Cardiac septum (tissue), 1 donor: ENCODE results near the gene RGPD5.

GRCh38 chr2:108316568-108317170 lies 28.0 kb downstream of the SULT1C2 start:
- PRO-cap: no peak

GRCh38 chr2:108552951-108553750 lies 18.9 kb downstream of the LIMS1 start:
- PRO-cap: no peak

DNA sequence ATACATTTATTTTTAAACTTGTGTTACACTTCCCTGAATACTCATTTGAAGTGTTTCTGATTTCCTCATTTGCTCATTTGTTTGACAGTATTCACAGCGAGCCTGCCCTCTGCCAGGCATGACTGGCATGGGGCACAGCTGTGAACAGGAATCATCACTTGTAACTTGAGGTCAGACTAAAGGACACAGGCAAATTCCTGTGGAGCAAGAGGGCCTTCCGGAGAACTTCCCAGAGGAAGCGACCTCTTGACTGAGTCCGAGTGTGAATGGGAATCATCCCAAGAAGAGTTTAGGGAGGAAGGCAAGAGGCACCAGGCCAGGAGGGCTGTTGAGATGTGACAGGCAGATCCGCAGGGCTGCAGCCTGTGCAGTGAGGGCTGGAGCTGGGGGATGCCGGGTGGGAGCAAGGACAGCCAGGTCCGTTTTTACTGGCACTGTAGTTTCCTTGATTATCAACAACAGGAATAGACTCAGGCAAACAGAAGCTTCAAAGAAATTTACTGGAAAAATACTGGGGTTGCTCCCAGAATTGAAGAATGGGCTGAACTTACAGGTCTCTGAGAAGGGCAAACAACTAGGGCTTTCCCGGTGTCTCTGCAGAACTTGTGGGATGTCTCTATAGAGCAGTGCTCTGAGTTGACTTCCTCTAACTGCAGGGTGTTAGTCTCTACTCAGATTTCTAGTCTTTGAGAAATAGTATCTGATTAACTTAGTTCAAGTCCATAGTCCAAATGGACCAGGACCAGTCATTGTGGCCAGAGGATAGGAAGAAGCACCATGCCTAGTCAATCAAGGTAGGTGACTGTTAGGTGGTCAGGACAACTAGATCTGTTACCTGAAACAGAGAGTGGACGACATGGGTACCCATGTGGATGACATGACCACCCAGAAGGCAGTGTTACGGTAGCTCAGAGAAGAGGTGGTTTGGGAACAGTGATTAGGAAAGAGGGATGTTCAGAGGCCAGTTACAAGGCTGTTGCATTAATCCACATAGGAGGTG lies 45.6 kb downstream of the LIMS1 start:
- PRO-cap: no peak

DNA sequence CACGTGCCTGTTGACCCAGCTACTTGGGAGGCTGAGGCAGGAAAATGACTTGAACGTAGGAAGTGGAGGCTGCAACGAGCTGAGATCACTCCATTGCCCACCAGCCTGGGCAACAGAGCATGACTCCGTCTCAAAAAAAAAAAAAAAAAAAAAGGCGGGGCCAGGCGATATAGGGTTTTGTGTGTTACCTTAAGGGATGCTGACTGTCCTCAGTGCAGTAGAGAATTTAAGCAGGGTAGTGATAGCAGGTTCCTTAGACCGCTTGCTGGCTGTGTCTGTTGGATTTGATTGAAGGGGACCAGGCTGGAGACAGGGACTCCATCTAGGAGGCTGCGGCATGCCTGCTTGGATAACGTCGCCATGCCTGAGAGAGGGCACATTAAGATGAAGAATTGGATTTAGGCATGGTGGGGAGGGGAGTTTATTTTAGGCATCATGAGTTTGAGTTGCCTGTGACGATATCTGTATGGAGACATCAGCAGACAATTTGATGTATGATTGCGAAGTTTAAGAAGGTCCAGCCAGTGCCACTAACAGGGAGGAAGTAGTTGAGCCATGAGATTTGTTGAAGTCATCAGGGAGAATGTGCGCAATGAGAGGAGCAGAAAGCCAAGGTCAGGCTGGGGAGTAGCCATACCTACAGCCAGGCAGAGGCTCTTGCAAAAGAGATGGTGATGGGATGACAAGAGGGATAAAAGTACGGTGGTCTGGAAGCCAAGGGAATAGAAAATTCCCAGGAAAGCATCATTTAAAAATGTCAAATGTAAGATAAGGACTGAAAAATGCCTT lies 50.9 kb downstream of the LIMS1 start:
- PRO-cap: no peak

- PRO-cap: no peak
These were observed 61.5 kb downstream of the LIMS1 start for GRCh38 chr2:108595800-108596098.

DNA sequence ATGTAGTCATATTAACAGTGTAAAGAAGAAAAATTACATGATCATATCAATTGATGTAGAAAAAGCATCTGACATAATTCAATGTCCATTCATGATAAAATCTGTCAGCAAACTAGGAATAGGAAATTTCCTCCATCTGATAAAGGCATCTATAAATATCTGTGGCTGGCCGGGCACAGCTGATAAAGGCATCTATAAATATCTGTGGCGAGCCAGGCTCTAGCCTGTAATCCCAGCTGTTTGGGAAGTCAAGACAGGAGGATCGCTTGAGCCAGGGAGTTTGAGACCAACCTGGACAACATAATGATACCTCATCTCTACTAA lies 18.1 kb upstream of the RANBP2 start:
- PRO-cap: no peak

DNA sequence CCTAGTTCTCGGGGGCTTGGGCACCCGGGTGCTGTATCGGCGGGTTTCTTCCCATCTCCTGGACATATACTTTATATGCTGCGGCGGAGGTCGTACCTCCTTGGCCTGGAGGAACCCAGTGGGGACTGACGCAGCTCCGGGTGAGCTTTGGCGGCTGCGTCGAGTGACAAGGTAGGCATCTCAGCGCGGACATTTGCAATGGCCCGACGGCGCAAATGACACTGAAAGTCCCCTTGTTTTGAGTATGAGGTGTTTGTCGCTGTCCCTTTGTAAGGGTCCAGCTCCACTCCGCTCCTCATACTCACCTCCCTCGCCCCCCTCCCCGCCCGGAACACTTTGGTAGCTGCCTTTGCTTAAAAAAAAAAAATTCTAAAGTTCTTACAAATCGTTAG lies 717 bp downstream of the RANBP2 start:
- PRO-cap: no peak

- PRO-cap: no peak
These were observed 17.9 kb upstream of the CCDC138 start for GRCh38 chr2:108768616-108769154.

GRCh38 chr2:108782411-108782861 lies 4.1 kb upstream of the CCDC138 start:
- PRO-cap: no peak

- PRO-cap: no peak
These were observed 4.6 kb upstream of the EDAR start for GRCh38 chr2:108993563-108993982.

DNA sequence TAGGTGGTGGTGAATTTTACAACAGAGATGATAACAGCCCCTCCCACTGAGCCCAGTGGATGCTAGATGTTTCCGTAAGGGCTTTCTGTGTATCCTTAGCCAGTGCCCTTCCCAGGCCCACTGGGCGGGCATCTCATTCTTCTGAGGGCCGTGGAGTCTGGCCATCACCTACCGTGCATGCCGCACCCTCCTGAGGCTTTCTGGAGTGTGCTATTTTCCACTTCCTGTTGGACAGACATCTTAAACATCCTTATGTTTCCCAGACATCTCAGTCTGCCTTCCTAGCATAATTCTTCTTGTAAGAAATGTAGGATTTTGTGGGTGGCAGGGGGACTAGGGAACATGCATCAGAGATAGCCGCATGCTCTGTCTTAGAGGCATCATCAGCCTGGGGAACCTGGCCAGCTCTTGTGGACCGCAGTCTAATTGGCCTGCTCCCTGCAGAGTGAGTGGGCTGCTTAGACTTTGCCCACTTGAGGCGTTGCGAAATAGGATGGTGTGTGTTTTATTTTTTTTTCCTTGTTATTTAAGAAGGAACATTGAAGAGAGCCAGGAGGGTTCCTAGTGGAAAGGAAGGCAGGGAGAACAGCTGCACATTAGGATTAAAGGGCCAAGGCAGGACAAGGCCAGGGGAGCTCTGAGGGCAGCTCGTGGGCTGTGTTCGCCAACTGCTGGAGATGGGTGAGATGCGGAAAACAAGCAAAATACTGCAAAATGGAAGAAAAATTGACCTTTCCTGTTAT lies 135.8 kb downstream of the SH3RF3 start:
- PRO-cap: no peak

DNA sequence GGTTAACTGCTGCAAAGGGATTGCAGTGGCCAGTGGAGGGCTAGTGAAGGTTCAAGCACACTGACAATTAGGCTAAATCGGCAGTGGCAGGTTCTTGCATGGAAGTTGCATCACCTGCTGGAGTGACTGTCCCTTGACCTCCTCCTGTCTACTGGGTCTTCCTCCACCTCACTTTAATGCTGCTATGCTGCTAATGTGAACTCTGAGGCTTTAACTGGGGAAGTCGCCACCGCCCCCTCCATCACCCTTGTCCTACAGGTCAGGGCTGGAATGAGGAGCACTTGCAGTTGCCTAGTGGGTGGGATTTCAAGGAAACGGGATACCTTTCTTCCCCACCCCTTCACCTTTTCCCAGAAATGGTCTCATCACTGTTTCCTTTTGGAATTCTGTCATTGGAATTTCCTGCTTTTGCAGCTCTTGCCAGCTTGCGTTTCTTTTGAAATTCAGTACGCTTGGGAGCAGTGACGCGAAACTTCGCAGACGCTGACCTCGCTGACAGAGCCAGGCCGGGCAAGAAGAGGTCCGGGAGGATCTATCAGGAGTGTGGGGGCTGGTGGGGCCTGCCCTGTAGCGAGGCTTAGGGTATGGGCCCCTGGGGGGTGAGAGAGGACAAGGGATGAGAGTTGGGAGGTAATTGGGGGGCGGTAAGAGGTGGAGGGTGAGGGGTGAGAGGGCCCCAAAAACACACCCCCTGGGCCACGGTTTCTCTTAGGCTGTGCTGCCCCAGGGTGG lies 150.4 kb downstream of the SH3RF3 start:
- PRO-cap: bidirectional peak, plus-strand start at position 446 of the sequence, minus-strand start at position 254 of the sequence

DNA sequence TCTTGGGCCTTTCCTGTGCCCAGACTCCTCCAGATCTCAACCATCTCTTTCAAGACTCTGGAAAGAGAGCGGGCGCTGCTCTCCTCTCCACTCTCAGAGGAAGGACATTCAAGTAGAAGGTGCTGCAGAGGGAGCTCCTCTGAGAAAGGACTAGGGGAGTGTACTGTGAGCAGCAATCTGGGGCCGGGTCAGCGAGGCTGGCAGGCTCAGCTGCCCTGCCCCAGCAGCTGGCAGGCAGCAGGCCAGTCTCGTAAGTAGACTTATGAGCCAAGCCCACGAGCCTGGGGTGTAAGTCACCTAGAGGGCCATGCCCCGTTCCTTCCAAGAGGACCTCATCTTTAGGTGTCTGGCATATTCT lies 119.0 kb downstream of the SEPTIN10 start:
- PRO-cap: no peak

GRCh38 chr2:109794114-109794785 lies at the start of gene RGPD5:
TSS of gene RGPD5 (plus strand) at chr2:109794305.
- PRO-cap: no peak

DNA sequence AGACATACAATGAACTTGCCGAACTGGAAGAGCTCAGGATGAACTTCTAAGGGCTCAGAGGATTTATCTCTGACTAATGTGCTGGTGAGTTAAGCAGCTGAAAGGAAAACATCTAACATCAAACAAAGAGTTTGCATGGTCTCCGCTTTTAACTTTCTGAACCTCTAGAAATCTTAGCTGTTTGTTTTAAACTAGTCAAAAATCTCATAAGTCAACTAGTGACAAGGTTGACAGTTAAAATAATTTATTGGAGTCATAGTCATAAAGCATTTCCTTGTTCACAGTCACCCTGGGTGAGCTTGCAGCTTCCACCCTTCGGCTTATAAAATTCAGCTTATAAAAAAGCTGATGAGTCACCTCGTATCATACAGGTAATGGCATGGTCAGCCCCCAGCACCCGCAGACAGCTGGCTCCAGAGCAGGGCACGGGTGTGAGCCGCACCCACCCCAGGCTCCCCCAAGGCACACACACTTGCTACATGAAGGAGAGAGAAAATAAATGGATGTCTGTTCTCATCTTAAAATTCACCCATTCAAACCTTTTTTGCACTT lies 9.6 kb downstream of the MALL start:
- PRO-cap: no peak

DNA sequence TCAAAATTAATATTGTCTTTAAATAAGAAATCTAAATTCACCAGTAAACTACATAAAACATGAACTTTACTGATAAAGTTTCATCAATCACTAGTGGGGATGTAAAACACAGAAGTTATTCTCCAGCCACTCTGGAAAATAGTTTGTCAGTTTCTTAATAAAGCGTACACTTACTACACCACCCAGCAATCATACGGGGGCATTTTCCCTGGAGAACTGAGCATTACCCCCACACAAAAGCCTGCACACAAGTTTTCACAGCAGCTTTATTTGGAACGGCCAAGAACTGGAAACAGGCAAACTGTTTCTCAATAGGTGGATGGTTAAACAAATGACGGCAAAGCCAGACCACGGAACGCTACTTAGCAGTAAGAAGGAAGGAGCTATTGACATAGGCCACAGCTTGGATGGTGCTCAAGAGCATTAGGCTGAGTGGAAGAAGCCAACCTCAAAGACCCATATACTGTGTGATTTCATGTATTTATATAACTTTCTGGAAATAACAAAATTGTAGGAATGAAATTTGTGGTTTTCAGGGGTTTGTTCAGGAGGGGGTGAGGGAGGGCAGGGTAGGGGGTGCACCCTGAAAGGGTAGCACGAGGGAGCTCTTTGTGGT lies 9.0 kb downstream of the MALL start:
- PRO-cap: no peak

DNA sequence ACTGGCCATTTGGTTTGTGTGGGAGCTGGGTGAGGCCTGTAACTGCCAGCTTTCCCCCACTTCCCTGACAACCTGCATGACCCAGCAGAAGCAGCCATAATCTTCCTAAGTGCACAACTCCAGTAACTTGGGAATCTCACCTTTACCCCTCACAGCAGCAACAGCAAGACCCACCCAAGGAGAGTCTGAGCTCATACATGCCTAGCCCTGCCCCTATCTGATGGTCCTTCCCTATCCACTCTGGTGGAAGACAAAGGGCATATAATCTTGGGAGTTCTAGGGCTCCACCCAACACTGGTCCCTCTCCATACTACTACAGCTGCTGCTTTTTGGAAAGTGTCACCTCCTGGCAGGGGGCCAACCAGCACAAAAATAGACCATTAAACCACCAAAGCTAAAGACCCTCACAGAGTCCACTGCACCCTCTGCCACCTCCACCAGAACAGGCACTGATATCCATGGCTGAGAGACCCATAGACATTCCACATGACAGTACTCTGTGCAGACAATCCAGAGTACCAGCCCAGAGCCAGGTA lies 8.2 kb downstream of the MALL start:
- PRO-cap: no peak

GRCh38 chr2:110120761-110121018 lies 5.1 kb upstream of the MALL start:
- PRO-cap: no peak

DNA sequence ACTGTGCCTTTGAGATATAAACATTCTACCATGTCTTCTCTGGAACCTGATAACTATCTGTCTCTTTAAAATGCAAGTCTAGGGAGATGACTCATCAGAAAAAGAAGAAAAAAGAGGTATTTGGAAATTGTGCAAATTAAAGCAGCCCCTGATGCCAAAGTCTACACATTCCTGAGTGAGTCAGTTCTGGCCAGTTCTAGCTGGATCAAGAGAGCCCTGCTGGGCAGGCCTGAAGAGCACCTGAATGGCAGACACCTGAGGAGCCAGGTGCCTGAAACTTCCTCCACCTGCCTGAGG lies 101.1 kb downstream of the LIMS4 start:
- PRO-cap: no peak

- PRO-cap: no peak
These were observed 91.2 kb upstream of the BCL2L11 start for GRCh38 chr2:111029414-111030056.